ENCODE data around the genes TKTL2 and MSMO1.

DNA sequence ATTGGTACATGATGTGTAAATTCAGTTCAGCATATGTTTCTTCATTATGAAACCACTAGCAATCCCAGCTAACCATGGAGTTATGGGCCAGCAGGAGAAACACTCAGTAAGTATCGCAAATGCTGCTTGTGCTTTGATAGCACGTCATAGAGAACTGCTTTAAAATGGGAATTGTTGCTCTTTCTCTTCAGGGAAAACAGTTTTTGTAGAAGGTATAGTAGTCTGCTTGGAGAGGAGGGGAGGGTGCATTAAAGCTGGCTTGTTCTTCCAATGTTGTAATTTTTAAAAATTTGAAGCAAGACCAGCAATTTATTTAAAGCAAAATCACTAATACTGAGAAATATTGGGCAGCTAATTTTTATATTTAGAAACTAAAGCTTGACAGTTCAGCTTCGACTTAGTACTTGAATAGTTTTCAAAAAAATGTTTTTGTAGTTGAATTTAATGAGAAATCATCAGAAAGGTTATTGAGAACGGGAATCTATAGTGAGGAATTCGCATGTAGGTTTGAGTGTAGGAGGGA lies 165.3 kb downstream of the RAPGEF2 start:
- PRO-cap, result no peak

DNA sequence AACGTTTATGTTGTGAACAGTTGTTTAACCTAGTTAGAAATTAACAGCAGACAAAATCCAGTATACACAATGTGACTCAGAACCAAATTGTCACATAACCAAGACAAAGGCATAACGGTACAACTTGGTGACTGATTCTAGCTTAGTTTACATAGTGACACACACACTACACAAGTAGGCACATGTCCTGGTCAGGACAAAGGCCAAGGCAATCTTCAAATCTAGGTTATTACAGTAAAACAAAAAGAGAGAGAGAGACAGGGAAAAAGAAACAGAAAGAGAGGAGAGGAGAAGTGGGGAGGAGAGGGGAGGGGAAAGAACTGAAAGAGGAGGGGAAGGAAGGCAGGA lies 482.6 kb downstream of the NAF1 start:
- PRO-cap, result no peak

DNA sequence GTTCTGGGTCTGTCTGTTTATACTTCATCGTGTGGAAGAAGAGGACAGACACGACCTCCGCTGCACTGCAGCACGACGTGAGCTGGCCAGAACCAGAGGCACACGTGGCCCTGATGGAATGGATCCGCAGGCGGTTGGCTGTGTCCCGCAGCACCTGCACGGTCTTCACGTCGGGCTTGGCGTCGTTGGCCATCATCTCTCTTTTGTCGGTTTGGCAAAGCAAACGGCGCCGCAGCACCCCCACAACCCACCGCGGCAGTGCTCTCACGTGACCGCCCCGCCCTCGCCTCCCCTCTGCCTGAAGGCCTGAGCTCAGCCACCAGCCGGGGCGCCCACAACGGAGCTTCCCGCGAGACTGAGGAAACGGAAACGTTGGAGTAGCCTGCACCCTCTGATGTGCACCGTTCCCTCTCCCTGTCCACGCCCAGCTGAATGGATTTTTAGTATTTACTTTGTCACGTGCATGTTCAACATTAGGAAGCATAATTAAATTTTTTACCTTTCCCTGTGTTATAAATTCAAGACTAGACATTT lies at the start of gene TKTL2:
TKTL2 (minus strand) TSS at position 216 of the 534 bp plus-strand sequence.
- PRO-cap, result no peak

- PRO-cap, result no peak
These were observed 171.0 kb downstream of the TMA16 start for GRCh38 chr4:163665552-163665762.

DNA sequence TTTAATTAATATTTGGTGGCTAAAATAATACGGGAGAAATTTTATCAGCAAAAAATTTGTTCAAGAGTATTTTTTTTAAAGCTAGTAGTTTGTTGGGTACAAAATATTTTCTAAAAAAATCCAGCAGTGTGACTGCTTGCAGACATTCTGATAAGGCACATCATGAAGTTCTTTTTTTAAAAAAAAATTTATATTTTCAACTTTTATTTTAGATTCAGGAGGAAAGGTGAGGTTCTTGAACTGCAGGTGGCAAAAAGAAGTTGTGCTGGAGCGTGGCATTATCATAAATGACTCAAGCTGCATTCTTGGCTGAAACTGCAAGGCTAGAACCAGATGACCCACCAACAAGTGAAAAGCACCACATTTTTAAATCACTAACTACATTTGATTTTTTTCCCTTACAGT lies 172.5 kb downstream of the TMA16 start:
- PRO-cap, result no peak

DNA sequence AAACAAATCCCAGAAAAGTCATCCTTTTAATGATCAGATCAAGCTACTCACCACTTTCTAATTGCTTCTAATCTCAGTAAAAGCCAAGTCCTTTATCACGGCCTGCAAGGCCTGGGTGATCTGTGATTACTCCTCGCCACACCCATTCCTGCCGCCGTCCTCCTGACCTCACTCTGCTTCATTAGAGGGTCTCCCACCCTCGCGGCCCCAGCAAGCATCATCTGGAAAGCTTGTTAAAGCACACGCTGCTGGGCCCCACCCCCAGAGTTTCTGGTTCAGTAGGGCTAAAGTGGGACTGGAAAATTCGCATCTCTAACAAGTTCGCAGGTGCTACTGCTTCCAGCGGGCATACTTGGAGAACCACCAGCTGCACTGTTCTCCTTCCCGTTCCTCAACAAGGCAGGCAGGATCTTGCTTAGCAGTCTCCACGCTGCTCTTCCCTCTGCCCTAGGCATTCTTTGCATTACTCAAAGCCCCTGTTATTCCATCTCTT lies 949 bp upstream of the KLHL2 start:
- PRO-cap, result no peak

DNA sequence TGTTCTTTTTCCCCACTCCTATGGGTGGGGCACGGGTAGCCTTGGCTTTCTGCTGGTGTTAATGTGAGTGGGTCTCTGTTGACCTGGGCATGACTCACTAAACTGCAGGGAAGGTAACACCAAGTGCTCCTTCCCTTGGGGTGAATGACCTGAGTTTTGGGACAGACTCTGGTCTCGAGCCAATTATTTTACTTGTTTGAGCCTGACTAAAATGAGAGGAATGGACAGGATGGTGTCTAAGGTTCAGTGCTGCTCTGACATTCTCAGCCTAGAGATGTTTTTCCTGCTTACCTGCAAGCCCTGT lies 14.6 kb downstream of the KLHL2 start:
- PRO-cap, result no peak

DNA sequence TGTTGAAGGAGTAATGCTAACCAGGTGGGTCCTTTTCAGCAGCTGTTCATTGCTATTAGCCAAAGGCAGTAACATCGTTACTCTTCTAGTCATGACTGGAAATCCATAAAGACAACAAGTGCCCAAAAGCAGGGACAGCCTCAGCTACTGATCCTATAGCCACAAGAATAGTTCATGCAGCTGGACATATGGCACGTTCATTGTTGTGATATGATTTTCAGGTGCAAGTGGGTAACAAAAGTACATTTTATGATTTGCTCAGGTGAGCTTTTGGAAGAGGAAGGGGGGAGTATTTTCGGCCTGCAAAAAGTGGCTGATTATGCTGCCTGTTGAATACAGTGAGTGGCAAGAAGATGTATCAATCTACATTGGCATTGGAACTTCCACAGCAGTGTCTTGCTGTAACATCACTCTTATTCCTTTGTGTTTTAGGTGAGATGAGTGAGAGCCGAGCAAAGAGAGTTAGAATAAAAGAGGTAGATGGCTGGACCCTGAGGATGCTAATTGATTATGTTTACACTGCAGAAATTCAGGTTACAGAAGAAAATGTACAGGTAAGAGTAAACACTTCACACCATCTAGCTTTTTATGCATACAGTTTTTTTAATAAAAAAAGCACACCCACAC lies 31.1 kb downstream of the KLHL2 start:
- PRO-cap, result no peak

- PRO-cap, result bidirectional peak, plus-strand start at chr4:165327835, minus-strand start at chr4:165327348
These were observed at the start of gene MSMO1 for GRCh38 chr4:165327616-165328518. TSS of gene MSMO1 (plus strand) at chr4:165327669.

DNA sequence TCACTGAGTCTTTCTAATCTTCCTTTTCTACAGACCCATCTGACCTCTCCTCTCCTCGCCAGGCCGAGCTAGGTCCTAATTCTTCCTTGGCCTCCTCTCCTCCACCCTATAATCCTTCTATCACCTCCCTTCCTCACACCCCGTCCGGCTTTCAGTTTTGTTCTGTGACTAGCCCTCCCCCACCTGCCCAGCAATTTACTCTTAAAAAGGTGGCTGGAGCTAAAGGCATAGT lies 649.0 kb downstream of the TLL1 start:
- PRO-cap, result no peak

GRCh38 chr4:167091915-167092232 lies 142.4 kb downstream of the SPOCK3 start:
- PRO-cap, result no peak

DNA sequence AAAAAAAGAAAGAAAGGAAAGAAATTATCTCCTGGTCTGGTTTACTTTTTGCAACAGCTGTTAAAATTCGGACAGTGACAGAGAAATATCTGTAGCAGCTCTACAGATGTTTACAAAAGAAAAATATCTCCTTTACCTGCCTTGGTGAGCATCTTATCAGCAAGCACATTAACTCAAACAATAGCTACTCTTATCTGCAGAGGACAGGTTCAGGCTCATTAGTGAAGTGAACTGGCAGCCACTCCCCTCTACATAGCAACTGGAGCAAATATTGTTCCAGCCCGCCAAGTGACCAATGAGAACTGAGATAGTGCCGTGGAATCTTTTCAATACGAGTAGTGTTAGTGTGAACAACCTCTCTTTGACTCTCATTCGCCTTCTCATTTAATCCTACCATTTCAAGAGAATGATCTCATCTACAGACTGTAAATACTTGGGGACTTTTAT lies 72.2 kb downstream of the PALLD start:
- PRO-cap, result no peak

- PRO-cap, result bidirectional peak, plus-strand start at chr4:168631578, minus-strand start at chr4:168631436; bidirectional peak, plus-strand start at chr4:168631617, minus-strand start at chr4:168631619
These were observed 134.6 kb downstream of the PALLD start for GRCh38 chr4:168631293-168631935.

- PRO-cap, result no peak
These were observed 154.8 kb downstream of the PALLD start for GRCh38 chr4:168651345-168652398.

GRCh38 chr4:168758245-168758680 lies 251.8 kb downstream of the CBR4 start:
- PRO-cap, result no peak

DNA sequence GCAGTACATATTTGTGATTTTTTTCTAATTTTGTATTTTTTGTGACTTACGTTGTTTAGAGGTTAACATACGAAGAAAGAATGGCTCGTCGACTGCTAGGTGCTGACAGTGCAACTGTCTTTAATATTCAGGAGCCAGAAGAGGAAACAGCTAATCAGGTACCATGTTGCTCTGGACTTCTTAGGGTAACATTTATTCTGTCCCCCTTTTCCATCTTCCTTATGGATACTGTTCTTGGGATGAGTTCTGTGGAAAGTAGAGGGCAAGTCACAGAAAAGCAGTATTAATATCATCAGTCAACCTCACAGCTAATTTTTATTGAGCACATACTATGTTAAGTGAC lies 115.6 kb downstream of the CBR4 start:
- PRO-cap, result no peak

- PRO-cap, result no peak
These were observed 110.2 kb downstream of the CBR4 start for GRCh38 chr4:168899912-168900251.

GRCh38 chr4:168924657-168925241 lies 85.3 kb downstream of the CBR4 start:
- PRO-cap, result no peak

- PRO-cap, result no peak
These were observed 83.9 kb downstream of the CBR4 start for GRCh38 chr4:168925993-168926690.

DNA sequence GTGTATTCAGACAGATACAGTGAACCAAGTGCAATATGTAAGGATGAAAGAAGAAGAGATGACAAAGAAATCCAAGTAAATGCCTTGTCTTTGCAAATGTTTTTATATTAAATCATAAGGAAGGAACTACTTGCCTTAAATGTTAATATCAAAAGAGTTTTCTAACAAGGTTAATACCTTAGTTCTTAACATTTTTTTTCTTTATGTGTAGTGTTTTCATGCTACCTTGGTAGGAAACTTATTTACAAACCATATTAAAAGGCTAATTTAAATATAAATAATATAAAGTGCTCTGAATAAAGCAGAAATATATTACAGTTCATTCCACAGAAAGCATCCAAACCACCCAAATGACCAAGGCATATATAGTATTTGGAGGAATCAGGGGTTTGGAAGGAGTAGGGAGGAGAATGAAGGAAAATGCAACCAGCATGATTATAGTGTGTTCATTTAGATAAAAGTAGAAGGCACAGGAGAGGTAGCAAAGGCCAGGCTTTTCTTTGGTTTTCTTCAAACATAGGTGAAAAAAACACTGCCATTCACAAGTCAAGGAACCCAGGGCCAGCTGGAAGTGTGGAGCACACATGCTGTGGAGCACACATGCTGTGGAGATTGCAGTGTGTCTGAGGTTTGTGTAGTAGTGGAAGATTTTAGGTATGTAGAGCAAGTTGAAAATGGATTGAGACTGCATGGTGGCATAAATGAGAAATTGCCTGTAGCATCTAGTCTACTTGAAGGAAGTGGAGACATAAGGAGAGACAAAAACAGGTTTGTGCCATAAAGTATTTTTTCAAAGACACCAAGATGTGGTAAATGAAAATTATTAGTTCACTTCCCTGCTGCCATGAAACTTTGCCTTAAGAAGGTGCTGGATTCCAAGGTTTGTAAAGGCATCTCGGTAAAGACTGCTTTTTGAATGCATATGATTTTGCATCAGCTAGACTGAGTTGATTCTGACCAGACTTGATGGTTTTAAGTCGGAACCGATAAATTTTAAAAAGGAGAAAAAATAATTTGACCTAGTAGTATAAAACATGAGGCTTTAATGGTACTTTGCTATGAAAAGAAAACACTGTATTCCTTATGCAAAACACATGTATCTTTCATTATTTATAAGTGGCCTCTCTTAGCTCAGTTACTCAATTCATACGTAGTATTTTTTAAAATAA lies 82.9 kb downstream of the CBR4 start:
- PRO-cap, result no peak

Data from endodermal cell (in vitro differentiated cells).